Bronchus fibroblast of lung (primary cell): ENCODE measurements around the genes DDX41, ZNF879 and MRNIP.

- RAMPAGE, long total RNA: start-site peak on the minus strand at chr5:177516940-177516955, 71 and 80 reads in 2 replicates
These were observed at the start of gene DDX41 for GRCh38 chr5:177516860-177517860. DDX41 (minus strand) TSS chr5:177516961.

DNA sequence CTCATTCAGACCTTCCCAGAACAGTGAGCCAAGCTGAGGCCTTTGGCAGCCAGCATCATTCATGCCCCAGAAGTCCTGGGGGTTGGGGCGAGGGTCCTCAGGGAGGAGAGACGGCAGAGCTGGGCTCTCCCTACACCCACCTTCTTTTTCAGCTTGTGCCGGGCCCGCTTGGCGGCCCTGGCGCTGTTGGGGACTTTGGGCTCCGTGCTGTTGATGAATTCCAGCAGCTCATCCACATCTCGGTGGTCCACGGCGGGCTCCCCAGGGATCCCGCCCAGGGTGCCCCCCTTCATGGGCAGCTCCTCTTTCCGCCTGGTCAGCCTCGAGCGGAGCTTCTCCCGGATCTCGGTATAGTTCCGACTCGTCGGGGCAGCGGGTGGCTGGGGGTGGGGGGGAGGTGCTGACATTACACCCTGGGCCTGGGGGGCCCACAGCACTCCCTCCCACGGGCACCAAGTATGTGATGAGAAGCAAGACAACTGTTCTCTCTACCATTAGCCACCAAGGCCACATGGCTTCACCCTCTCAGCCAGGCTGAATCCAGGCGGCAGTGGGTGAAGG, 14.5 kb upstream of the DDX41 start:
- RAMPAGE, long total RNA: no peak

- RAMPAGE, long total RNA: no peak
These were observed 12.1 kb downstream of the B4GALT7 start for GRCh38 chr5:177612036-177612398.

DNA sequence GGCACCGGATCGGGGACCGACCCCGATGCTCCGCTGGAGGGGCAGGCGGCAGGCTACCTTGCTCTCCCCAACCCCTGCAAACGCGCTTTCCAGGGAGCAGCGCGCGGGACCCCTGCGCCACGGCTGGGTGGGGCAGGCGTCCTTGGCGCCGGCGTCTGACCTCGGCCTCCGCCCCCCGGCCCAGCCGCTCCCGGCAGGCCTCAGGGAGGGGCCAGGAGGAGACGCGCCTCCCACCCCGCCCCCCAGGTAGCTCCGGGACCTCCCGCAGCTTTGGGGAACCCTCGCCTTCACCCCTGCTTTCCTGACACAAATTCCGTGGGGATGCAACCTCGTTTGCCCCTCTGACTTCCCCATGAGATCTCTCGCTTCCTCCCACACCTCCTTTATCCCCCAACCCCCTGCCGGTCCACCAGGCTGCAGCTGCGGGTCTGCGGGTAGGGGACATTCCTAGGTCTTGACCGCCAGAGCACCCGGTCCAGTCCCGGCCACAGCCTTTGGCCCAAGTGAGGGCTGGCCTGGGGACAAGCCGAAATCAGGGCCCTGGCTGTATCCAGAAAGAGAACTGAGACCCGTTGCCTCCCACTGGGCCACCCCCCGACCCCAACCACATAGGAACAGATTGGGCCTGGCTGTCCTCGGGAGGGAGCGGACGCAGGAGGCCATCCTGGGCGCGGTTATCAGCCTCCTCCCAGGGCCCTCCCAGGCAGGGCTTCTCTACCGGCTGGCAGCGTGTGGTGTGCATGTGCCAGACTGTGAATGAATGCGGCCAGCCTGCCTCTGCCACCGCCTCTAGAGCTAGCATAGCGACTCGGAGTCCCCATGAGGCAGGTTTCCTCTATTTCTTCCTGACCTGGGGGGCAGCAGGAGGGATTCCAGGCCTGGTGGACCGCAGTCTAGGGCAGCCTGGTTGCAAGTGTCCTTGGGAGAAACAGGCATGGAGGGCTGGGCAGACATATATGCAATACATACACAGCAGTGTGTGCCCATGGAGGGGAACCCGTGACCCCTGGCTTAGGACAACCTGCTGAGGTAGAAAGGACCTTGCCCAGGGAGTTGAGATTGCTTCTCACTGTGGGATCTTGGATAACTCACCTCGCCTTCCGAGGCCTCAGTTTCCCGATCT, 998 bp downstream of the N4BP3 start:
- RAMPAGE, long total RNA: no peak

DNA sequence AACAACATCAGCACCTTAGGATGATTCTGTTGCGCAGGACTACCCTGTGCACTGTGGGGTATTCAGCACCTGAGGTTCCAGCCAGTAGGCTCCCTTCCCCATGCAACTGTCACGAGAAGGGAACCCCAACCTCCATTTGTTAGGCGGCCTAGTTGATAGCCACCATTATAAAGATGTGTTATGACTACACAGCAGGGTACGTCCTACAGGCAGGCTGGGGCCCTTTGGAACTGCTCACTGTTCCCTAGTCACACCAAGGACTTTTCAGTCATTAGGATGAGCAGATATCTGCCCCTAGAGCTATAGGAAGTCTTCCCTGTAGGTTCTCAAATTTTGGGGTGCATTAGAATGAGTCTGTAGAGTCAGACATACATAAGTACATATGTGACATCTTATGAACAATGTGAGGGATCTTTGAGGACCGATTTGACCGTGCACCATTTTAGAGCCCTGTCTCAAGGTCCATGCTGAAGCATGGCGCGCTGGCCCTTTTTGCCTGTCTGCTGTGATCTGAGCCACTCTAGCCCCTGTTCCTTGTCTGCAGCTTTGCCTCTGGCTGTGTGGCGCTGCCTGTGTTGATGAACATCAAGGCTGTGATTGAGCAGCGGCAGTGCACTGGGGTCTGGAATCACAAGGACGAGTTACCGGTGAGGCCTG, 6.6 kb downstream of the NHP2 start:
- RAMPAGE, long total RNA: no peak

GRCh38 chr5:178220617-178221245, 11.9 kb downstream of the PHYKPL start:
- RAMPAGE, long total RNA: no peak

GRCh38 chr5:178226452-178227104, 6.0 kb downstream of the PHYKPL start:
- RAMPAGE, long total RNA: no peak

DNA sequence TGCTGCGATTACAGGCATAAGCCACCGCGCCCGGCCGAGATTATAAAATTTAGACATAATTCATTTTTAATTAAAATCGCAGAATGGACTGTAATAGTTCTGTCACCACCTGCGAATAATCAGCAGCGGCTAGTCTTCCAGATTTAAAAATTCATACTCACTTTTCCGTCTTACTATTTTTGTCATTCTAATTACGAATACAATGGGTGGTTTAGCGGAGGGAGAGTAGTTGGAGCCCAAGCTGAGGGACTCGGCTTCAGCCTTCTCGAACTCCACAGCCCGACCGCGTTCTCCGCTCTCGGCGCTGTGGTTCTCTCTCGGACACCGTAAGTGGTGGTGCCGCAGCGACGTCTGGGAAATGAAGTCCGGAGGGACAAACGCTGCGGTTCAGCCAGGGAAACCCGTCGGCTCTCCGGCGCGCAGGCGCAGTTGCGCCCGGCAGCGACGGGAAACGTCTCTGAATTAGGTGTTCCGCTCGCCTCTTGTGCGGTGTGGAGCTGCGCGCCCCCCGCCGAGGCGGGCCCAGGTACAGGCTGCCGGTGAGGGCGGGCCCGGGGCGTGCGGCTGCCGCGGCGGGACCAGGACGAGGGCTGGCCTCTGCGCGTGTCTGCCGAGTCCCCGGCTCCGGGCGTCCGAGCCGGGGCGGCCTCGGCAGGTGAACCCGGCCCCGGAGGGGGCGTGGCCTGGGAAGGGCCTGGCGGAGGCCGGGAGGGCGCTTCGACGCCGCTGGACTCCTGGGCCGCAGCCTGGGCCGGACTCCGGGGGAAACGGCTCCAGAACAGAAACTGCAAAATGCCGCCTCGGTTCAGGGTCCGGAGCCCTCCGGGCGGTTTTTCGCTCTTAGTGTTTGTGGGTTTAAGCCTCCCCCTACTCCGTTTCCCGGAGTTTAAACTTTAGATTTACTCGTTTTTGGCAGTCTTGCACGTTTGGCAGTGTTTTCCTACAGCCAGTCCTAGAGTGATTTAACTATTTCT, at the start of gene ZNF879:
ZNF879 (plus strand) TSS at position 426 of the 974 bp plus-strand sequence.
- RAMPAGE, long total RNA: no peak

GRCh38 chr5:179113744-179114699, 53.8 kb downstream of the ZNF354C start:
- RAMPAGE, long total RNA: no peak

- RAMPAGE, long total RNA: no peak
These were observed 68.9 kb downstream of the ADAMTS2 start for GRCh38 chr5:179276421-179276794.

DNA sequence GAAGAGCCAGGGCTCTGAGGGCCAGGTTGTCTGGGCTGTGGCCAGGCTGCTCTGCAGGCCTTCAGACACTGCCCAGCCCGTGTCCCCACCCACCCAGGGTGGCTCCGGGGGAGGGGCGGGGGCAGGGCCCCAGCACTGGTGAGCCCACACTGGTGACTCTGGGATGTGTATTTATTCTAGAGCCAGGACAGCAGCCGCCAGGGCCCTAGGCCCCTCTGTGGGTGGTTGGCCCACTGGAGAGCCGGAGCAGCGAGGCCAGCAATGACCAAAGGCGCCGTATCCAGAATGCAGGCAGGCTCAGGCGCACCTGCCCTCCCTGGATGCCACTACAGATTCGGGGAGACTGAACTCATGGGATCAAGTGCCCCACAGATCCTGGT, 56.8 kb downstream of the ADAMTS2 start:
- RAMPAGE, long total RNA: no peak

DNA sequence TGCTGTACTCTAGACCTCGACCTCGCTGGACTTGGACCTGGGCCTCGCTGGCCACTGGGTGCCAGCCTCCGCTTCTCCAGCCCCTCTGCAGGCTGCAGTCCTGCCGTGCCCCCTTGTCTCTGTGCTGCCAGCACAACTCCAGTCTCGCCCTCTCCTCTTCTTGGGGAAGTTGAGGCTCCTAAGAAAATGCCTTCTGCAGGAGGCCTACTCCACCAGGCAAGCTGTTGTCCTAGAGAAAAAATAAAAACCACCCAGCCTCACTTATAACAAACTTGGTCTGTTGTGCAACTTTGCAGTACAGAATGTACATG, 11.2 kb upstream of the ADAMTS2 start:
- RAMPAGE, long total RNA: no peak

GRCh38 chr5:179603277-179603891, 20.1 kb downstream of the HNRNPH1 start:
- RAMPAGE, long total RNA: no peak

DNA sequence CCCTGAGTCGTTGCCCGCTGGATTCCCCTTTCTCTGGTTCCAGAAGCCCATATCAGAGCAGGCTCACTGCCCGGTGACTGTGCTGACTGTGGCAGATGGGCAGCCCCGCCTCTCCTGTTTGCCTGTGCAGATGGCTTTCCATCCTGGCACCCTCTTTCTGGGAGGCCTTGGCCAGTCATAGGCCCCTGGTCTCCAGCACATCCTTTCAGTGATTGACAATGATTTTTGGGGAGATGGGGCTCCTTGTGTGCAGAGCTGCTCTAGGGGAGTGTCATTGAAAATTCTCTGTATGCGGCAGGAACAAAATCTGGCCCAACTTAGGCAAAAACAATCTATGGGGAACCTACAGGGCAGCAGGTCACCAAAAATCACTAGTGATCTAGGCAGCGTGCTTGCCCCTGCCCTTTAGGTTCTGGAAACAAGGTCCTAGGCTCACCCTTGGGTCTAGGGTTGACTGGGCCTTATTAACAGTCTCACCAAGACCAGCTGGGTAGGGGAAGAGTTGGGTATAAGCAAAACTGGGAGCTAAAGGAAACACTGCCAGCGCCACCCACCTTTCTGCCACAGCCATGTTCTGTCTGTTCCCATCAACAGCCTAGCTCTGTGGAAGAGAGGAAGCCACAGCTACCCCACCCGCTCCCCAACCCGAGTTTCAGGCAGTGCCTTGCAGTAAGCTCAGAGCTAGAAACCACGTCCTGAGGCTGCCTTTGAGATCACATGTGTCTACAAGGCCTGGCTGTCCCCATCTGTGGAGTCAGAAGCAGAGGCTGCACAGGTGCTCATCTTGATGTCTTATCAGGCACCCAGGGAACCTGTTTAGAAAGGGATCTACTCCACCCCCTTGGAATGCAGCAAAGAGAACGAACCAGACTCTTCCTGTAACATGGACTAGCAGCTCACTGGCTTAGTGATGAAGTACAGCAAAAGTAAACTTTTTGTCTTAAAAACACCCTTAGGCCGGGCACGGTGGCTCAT, 15.5 kb downstream of the HNRNPH1 start:
- RAMPAGE, long total RNA: no peak

DNA sequence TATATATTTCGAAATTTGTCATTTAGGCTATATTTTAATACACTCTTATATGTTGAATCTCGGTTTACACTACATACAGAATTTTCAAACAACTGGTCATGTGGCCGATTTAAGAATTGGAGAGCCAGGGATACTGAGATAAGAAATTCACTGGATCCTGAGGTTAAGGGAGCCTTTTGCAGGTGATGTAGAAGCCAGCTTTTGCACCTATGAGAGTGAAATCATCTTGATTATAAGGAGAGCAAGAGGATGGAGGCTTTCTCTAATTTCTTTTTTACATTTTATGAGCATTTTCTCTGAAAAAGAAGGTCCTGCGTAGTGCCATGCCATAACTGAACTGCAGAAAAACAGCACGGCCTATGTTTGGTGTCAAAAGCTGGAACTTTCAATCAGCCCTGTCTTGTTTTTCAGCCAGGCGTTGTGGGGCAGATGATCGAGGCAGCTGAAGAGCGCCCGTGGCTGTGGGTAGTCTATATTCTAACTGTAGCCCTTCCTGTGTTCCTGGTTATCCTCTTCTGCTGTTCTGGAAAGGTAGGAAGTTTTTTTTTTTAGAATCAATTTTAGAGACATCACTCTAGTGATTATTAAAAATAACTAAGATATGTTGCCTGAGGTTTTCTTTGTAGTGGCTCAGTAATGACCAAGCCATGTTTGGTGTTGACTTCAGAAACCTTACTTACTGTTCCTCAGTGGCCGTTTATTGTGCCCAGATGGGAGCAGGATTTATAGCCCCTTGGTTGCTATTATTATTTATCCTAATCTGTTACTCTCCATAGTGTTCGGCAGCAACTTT, 9.2 kb upstream of the MAML1 start:
- RAMPAGE, long total RNA: no peak

DNA sequence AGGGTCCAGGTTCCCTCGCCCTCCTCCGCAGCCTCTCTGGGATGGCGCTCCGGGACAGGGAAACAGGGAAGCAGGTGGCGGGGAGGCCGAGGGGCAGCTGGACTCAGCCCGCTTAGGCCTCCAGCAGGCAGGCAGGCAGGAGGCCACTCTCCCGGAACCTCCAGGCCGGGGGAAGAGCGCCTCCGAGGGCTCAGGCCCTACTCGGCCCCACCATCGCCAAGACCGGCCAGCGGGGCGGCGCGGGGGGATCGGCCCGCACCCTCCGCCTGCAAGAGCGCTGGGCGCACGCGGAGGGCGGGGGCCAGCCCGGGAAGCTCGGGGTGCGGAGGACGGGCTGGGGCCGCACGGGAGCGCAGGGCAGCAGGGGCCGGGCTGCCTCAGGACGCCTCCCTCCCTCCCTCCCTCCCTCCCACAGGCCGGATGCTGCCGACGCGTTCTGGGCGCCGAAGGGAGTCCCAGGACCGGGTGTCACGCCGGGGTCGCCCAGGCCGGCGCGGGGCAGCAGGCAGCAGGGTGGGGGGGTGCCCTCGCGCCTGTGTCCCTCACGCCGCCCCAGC, 996 bp downstream of the MGAT4B start:
- RAMPAGE, long total RNA: no peak

GRCh38 chr5:179816537-179817711, 3.8 kb upstream of the SQSTM1 start:
- RAMPAGE, long total RNA: no peak

DNA sequence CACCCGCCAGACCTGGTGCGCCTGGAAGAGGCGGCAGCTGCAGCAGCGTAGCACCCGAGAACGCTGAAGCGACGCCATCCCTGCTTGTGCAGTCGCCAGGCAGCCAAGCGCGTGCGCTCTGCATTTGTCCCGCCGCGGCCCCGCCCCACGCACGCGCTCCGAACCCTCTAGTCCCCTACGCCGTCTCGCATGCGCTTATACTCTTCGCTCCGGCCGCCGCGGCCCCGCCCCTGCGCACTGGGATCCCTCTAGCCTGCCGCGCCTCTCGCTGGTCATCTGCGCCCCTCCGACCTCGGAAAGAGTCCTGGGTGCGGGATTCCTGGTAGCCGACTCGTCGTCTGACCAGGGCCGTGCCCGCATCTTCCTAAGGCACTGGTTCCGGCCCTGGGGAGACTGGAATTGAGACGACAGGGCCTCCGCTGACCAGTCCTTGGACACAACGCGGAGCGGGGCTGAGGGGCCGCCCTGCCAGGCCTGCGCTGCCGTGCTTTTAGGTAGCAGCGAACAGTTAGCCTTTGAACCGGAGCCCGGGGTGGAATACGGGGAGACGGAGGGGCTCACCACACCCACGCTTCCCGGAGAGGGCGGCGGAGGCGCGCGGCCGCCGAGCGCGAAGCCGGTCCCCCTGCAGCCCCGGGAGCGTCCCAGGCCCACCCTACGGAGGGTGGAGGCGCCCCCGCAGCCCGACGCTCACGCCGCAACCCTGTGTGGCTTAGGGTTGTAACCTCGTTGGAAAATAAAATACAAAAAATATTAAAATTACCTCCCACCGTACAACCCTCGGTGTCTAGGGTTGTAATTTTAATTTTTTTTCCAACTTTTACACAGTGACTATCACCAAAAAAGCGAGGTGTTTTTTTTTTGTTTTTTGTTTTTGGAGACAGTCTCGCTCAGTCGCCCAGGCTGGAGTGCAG, at the start of gene MRNIP:
MRNIP (minus strand) TSS at position 99 of the 914 bp plus-strand sequence.
- RAMPAGE, long total RNA: no peak

DNA sequence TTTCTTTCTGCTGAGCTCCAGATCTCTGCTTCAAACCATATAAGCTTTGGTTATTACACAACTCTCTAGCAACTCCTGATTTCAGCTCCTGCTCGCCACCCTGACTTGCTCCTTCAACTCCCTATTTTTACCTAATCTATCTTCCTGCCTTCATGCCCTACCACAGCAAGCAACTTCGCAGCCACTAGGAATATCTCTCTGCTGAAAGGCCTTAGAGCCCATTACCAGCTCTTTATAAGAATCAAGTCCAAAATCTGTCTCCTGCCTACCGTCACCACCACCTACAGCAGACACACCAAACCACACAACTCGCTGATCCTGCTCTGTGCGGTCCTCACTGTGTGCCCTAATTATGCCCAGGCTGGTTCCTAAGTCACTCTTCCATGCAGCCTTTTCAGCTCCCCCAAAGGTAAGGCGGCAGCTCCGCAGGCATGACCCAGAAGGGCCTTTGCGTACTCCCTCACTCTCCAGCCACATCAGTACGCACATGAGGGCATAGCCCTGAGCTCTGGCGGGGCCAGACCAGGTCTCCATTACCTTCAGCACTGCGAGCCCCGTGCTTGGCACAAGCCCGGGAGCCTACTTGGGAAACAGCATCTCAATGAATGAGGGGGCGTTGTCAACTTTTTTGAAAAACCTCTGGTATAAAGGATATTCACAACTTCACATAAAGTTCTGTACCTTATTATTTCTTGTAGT, 48.8 kb upstream of the TBC1D9B start:
- RAMPAGE, long total RNA: no peak

DNA sequence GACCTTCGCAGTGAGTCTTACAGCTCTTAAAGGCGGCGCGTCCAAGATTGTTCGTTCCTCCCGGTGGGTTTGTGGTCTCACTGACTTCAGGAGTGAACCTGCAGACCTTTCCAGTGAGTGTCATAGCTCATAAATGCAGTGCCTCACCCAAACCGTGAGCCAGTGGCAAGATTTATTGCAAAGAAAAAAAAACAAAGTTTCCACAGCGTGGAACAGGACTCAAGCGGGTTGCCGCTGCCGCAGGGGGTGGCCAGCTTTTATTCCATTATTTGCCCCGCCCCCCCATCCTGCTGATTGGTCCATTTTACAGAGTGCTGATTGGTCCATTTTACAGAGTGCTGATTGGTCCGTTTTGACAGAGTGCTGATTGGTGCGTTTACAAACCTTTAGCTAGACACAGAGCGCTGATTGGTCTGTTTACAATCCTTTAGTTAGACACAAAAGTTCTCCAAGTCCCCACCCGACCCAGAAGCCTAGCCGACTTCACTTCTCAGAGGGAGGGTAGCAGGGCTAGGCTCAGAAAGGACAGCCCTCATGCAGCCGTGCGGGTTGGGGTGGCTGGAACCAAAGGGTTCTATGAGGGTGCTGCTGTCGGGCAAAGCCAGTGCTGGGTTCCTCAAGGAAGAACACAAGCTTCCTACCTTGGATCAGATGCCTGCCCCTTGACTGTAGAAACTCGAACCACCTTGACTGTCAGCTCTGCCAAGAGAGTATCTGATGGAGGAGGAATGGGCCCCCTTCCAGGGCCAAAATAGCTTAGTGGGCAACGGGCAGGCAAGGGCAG, 9.2 kb upstream of the RNF130 start:
- RAMPAGE, long total RNA: no peak